Myometrial cell (primary cell): ENCODE measurements around the genes TRPM3 and GDA.

- RAMPAGE, long total RNA: no peak
Observed at GRCh38 chr9:68917478-68918092, 96.3 kb downstream of the PRKACG start.

DNA sequence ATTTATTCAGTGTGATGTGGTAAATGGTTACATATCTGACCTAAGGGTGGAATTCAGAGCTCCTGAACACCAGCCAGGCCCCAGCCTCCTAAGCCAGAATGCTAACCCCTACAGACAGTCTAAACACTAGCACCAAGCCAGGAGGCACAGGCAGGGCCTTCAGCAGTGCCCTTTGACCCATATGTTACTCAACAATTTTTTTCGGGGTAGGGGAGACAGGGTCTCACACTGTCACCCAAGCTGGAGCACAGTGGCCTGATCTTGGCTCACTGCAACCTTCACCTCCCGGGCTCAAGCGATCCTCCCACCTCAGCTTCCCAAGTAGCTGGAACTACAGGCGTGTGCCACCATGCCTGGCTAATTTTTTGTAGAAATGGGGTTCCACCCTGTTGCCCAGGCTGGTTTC lies 40.2 kb downstream of the PRKACG start:
- RAMPAGE, long total RNA: no peak

- RAMPAGE, long total RNA: no peak
Observed at GRCh38 chr9:69181735-69182445, 7.8 kb downstream of the TJP2 start.

- RAMPAGE, long total RNA: no peak
Observed at GRCh38 chr9:69236794-69237291, 62.8 kb downstream of the TJP2 start.

- RAMPAGE, long total RNA: no peak
Observed at GRCh38 chr9:69379565-69380188, 54.7 kb downstream of the ENTREP1 start.

DNA sequence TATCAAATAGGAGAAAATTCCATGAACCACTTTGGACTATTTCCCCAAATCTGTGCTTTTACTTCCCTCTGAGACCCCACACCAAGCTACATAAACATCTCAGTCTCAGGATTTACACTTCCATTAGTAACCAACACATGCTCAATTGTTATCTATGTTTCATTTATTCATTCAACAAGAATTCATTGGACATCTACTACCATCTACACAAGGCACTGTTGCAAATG lies 52.9 kb upstream of the MAMDC2 start:
- RAMPAGE, long total RNA: no peak

DNA sequence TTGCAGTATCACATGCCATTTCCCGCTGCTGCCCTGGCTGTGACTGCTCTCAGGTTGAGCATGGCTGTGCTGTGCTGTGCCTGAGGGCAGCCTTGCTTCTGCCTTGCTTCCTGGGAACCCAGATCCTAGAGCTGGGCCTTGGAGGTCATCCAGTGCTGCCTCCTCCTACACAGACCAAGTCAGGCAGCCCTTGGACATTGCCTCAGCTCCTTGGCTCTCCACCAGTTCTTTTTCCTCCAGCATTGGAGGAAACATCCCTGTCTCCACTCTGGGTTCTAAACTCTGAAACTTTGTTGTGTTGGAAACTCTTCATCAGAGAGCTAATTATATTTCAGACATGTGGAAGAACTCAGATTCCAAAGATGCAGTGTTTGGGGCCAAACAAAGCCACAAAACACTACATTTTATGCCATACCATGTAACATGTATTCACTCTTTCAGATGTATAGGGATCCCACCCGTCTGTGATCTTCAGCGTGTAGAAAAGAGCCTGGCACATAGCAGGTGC lies 6.2 kb downstream of the MAMDC2 start:
- RAMPAGE, long total RNA: no peak

DNA sequence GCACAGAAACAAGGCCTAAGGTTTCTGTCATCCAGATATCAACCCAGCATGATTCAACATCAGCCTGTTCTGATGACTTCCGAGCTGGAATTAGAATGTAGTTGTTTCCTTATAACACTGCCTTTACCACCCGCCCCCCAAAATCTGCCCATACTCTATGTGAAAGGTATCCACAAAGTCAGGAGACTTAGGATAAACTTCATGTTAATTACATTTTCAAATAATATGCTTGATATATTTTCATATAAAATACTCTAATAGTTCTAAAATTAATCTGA lies 5.1 kb downstream of the KLF9 start:
- RAMPAGE, long total RNA: no peak

- RAMPAGE, long total RNA: no peak
Observed at GRCh38 chr9:70474181-70475215, 60.0 kb upstream of the KLF9 start.

DNA sequence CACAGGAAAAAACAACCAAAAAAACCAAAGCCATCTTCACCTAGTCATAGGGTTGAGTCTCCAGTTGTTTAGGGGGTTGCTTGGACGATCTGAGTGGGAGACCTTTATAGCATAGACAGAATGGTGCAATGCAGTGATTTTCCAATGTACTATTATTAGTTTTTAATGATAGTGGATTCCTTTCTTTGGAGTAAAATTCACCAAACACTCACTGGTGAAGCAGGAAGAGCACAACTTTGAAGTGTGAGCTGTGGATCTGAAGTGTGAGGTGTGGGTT lies 67.0 kb upstream of the KLF9 start:
- RAMPAGE, long total RNA: no peak

DNA sequence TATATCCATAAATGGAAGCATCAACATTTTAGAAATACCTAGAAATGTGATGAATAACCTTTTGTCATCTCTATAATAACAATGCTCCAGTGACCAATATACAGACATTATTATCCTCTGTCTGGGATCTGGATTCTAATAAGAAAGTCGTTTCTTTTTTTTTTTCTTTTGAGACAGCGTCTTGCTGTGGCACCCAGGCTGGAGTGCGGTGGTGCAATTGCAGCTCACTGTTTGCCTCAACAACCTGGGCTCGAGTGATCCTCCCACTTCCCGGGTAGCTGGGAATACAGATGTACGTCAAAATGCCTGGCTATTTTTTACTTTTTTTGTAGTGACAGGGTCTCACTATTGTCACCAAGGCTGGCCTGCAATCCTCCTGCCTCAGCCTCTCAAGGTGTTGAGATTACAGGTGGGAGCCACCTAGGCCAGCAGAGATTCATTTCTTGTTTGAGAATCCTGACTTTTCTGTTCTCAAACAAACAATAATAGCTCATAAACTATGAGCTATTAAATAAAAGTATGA lies 215.8 kb downstream of the TRPM3 start:
- RAMPAGE, long total RNA: no peak

- RAMPAGE, long total RNA: no peak
Observed at GRCh38 chr9:71120600-71121870, at the start of gene TRPM3. Gene TRPM3 (minus strand): TSS chr9:71121621.

- RAMPAGE, long total RNA: no peak
Observed at GRCh38 chr9:71689867-71690336, 78.4 kb downstream of the CEMIP2 start.

DNA sequence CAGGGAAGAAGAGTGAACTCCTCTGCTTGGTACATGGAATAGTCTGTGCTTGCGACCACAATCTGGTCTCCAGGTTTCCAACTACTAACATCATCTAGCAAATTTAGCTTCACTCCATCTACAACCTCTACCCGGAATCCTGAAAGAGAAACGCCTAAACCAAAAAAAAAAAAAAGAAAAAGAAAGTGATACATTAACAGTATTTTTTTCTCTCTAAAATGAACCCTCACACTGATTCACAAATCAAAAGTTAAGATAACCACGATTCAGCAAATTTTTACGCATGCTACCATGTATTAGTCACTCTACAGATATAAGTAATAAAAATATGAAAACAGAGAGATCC lies 33.5 kb downstream of the CEMIP2 start:
- RAMPAGE, long total RNA: no peak

DNA sequence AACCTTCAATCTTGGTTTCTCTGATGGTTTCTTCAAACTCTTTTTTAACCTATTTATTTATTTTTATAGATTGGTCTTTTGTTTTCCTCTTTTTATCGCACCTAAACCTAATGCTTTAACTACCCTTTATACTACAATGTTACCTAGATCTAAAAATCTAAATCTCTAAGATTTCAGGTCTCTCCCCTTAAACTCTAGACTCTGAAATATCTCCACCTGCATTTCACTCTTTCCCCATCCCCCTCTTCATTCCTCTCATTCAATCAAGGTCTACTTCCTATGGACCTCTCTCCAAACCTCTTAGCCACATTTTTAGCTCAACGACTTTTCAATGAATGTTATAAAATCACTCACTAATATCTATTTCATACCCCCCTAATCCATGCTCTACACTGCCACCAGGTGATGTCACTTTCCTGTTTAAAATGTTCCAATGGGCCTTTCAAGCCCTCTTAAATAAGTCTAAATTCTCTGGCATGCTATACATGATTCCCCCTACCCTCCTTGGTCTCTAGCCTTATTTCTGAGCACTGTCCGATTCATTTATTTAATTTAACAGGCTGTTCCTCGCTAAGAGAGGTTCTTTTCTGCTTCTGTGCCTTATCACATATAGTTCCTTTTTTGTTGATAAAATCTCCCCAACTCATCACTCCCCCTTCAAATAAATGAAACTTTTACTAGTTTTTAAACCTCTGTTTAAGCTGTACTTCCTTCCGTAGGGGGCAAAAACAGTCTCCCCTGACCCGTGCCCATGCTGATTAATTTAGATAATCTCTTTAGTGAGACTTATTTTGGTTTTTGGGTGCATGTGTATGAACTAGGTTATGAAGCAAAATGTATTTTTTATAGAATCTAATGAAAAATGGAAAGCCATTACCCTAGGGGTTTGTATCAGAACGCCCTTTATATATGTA lies 9.3 kb downstream of the ABHD17B start:
- RAMPAGE, long total RNA: no peak

- RAMPAGE, long total RNA: no peak
Observed at GRCh38 chr9:72127892-72128201, 21.4 kb upstream of the GDA start.

- RAMPAGE, long total RNA: no peak
Observed at GRCh38 chr9:72147561-72148110, 1.6 kb upstream of the GDA start.

DNA sequence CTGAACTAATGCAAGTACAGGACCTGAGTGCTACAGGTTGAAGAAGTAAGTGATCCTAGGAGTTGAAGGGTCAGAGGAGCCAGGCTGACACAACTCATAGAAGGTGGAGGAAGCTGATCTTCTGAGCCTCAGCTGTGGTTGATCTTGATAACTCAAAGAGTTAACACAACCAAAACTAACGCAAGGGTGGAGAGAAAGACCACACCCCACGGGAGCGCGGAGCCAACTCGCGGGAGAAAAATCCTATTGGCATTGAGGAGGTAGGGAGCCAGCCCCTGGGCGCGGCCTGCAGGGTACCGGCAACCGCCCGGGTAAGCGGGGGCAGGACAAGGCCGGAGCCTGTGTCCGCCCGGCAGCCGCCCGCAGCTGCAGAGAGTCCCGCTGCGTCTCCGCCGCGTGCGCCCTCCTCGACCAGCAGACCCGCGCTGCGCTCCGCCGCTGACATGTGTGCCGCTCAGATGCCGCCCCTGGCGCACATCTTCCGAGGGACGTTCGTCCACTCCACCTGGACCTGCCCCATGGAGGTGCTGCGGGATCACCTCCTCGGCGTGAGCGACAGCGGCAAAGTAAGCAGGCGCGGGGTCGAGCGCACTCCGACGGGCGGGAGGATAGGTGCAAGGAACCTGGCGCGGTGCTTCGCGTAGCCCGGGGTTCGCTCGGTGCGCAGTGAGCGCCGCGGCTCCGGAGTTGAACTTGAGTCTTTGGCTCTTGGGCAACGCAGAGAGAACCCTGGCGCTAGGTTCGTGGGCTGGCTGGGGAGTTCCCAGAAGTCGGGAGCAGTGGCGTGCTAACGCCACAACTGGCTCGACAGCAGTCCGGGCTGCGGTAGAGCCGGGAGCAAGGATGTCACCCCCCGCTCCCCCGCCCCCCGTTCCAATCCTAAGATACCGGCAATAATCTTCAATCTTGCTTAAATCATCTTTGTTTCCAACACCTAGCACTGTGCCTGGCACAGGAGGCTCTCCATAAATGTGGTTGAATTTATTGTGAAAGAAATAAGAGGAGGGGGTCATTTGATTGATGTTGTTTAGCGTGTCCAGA lies at the start of gene GDA:
TSS of gene GDA (plus strand) at position 324 of the 1,041 bp plus-strand sequence.
- RAMPAGE, long total RNA: no peak

DNA sequence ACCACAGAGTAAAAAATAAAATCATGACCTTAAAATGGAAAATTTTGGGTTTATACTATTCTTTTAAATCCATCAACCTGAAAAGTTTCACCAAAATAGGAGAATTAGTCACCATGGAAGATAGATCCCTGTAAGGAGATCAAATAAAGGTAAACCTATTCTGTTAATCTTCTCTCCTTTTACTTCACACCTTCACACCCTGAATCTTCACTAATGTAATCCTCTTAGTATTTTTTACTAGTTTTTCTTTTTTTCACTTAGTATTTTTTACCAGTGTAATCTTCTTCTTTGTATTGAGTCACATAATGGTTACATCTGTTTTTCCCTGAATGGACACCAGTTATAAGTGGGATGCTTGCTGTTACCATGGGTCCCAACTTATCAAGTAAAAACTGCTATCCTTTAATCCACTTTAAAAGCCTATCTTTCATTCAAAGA lies 15.2 kb downstream of the ZFAND5 start:
- RAMPAGE, long total RNA: no peak

DNA sequence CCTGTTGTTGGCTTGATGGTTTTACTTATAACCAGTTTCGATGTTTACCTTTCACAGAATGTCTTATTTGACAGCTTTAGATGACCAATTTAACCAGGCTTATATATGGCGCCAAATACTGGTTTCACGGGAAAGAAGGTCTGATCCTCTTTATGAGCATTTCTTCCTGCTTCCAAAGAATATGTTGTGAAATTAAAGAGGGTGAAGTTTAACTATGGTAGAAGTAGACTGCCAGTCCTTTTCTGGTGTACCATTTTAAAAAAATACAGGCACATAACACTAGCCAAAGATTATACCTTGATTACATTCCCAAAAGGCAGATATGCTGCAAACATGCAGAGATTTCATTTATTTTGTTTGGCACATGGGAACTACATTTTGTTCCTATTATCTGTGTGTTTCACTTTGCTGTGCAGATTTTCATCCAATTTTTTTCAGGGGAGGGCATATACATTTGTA lies 9.7 kb downstream of the ZFAND5 start:
- RAMPAGE, long total RNA: no peak